ENCODE data around the genes OR5B21 and OR10V1.

- PRO-cap = no peak
Measured at GRCh38 chr11:57762492-57762836, 862 bp downstream of the CTNND1 start.

GRCh38 chr11:57798765-57799799, 37.5 kb downstream of the CTNND1 start:
- PRO-cap = unidirectional peak, plus-strand start at chr11:57799087; unidirectional peak, plus-strand start at chr11:57799401

GRCh38 chr11:57833073-57833461, 71.5 kb downstream of the CTNND1 start:
- PRO-cap = unidirectional peak, plus-strand start at chr11:57833201

- PRO-cap = no peak
Measured at GRCh38 chr11:58508007-58508481, at the start of gene OR5B21. OR5B21 (minus strand) TSS chr11:58508105.

- PRO-cap = no peak
Measured at GRCh38 chr11:58926215-58926622, 13.1 kb upstream of the GLYATL1 start.

DNA sequence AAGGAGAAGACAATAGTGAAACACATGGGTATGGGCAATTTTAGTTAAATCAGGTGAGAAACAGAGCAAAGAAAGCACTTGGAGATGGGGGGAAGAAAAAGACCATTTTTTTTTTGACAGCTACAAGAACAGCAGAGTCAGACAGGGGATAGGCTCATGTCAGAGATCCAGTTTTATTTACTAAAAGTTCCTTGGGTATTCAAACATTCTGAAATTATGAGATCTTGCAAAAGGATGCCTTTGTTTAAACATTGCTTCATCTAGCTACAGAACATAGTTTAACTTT, 6.3 kb downstream of the GLYATL1 start:
- PRO-cap = no peak

DNA sequence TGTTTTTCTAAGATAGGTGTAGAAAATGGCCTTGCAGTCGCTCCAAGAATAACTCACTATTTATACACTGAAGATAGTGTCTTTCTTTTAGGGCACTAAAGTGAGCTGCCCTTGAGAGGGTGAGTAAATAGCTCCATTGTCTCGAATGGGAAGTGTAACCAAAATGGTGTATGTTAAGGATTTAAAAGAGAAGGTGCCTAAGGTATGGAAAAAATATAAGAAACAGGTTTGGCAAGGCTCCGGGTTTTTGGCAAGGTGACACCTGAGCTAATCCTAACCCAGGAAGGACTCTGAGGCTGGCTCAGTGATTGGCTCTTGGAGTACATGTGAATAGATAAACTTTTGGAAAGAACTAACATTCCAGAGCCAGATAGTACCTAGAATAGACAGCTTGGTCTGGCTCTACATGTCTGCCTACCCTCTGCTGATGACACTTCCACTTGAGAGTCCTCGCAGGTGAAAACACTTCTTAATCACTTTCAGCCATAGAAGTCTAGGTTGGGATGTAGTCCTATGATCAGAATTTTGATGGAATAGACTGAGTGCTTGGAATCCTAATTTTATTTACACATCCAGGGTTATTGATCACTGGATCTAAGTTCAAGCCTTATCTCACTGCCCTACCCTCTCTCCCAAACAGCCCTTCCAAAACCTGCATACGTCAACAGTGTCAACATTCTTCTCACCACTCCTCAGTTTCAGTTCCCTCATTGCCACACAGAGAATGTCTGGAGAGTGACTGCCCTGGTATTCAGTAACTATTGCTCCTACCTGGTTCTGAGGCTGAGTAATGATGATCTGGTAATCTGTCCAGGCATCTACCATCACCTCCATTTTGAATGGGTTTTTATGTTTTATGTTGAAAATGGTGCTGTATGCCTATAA, 59.8 kb downstream of the GLYATL1 start:
- PRO-cap = no peak

DNA sequence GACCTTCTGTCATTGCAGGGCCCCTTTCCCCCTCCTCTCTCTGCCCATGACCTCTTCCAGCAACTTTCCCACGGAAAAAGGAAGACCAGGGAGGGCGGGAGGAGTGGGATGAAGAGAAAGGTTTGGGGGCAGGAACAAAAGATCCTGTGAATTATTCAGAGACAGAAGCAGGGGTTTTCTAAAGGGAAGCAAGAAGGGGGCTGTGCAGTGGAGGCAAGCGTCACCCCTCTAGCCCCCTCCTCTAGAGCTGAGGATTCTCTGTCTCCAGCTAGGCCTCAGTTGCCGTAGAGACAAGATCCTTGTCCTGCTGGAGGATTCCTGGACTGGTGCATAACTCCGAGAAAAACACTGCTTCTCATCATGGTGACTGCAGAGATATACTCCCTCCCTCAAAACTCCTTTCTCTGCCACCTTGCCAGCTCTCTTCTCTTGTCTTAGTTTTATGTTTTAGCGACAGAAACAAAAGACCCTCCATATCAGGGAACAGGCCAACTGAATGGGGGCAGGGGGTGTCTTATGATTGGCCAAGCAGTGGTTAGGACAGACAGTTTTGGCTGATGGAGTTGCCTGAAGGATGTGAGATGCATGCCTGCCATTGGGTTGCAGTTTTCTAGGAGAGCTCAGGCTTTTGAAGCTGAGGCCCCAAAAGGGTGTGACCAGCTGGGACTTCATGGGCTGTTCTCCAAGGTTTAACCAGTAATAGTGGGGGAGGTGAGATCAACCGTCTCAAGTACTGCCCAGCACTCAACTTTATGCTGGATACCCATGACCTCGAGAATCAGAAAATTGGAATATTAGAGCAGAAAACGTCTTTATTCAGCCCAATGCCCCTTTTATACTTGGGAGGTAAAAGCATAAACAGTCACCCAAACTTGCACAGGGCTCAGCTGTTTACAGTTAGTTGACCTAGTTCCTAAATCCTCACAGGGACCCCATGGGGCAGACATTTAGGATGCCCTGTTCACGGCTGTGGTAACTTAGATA, 13.3 kb downstream of the DTX4 start:
- PRO-cap = no peak

DNA sequence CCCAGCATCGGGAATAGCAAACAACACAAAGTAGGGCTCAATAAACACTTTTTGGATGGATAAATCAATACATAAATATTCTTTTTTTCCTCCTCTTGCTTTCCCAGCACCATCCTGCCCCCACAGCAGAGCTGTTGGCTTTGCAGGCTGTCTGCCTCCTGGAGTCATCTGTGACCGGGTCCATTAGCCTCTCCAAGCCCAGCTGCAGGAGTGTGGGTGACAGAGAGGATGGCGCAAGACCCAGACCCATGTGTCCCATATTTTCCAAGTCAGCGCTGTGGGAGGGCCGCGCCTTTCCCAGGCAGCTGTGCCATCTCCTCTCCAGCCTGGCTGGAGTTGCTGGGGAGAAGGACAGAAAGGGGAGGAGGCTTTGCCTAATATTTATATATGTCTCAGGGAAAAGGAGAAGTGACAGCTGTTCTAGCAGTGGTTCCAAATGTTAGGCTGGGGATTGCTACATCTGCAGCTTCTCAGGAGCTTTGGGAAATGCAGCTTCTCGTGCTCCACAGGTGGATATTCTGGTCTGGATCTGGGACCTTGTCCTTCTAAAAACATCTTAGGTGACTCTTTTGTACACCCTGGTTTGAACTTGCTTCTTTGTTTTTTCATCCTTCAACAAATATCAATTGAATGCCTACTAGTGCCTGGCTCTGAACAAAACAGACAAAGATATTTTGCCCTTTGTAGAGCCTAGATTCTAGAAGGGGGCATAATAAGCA, 15.7 kb downstream of the DTX4 start:
- PRO-cap = no peak

DNA sequence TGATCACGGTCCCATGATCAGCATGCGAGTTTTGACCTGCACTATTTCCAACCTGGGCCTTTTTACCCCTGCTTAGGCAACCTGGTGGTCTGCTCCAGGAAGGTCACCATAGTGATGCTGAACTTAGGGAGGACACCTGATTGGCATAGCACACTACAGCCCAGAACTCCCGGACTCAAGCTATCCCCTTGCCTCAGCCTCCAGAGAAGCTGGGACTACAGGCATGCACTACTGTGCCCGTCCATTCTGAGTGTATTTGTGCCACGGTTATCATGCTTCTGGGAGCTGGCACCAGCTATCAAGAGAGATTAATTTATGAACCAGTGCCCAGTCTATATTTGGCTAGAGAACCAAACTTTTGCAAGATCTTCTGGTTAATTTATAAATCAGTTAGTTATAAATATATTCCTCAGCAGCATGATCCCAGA, 67.6 kb upstream of the OR5AN1 start:
- PRO-cap = no peak

DNA sequence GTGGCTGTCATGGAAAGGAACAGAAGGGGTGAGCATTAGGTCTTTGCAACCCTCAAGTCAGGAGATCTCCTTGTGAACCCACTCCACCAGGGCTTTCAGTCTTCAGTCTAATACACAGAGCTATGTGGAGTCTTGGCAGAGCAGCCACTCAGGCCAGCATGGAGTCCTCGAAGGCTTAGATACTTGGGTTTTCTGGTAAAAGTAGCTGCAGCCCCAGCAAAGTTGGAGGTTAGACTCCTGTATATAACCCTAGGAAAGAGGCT, 8.4 kb downstream of the OR5AN1 start:
- PRO-cap = no peak

- PRO-cap = no peak
Measured at GRCh38 chr11:59552823-59553231, 41.5 kb downstream of the OR4D9 start.

GRCh38 chr11:59608394-59608843, 7.2 kb downstream of the OSBP start:
- PRO-cap = no peak

DNA sequence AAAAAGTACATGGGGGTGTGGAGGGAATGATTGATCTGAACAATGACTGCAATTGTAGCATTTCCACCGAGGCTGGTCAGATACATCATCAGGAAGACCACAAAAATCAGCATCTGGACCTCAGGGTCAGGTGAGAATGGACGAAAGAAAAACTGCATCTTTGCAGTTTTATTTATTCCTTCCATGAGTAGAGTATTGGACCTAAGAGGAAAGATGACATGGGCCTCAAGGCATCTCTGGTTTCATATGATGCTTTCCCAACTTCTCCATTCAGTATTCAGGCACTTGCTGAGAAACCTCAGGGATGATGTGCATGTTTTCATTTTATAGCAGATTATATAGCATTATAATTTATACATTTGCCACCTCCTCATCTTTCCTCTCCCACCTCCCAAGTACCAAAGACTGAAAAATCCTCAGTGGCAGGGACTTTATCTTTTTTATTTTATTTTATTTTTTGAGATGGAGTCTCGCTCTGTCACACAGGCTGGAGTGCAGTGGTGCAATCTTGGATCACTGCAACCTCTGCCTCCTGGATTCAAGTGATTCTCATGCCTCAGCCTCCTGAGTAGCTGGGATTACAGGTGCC, at the start of gene OR10V1:
TSS of gene OR10V1 (minus strand) at position 185 of the 589 bp plus-strand sequence.
- PRO-cap = no peak

DNA sequence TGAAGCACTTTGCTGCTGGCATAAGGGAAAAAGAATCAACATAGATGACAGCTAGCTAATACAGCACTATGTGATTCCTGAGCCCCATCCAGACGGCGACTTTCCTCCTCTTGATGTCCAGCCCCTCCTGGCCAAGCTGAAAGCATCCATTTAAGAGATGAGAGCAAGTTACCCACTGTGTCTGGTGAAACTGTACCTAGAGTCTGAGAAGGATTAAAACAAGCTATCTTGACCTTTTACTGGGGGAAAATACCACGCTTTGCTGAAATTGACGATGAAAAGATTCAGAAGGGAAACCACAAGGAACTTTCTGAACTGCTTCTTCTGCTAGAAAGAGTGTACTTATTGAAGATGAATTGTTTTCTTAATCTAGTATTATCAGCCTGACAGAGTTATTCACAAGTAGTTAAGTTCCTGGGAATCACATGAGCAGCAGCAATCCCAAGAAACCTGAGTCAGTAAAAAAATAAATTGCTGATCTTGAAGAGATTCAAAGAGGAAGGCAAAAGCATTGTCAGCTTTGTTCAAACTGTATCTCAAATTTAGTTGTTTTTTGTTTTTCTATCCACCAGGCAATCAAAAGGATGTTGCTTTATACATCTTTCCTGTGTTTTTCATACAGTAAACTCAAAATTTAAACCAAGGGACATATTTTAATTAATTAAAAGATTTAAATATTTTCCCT, 13.1 kb upstream of the MS4A6A start:
- PRO-cap = no peak

DNA sequence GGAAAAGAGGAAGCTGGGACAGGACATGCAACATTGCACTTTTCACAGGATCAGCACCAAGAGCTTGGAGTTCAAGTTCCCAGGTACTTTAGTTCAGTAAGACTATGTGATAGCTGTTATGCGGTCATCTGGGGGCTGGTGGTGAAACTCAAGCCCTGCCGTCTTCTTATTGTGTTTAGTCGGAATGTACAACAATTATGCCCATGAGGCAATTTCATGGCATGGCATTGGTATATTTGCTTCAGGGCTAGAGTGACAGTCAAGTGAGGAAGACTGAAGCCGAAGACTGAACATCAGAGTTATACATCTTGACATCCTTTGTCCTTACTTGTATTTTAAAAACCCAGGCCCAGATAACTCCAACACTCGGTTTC, 16.9 kb upstream of the MS4A4A start:
- PRO-cap = no peak

- PRO-cap = no peak
Measured at GRCh38 chr11:60314469-60315062, 12.5 kb upstream of the MS4A6E start.

DNA sequence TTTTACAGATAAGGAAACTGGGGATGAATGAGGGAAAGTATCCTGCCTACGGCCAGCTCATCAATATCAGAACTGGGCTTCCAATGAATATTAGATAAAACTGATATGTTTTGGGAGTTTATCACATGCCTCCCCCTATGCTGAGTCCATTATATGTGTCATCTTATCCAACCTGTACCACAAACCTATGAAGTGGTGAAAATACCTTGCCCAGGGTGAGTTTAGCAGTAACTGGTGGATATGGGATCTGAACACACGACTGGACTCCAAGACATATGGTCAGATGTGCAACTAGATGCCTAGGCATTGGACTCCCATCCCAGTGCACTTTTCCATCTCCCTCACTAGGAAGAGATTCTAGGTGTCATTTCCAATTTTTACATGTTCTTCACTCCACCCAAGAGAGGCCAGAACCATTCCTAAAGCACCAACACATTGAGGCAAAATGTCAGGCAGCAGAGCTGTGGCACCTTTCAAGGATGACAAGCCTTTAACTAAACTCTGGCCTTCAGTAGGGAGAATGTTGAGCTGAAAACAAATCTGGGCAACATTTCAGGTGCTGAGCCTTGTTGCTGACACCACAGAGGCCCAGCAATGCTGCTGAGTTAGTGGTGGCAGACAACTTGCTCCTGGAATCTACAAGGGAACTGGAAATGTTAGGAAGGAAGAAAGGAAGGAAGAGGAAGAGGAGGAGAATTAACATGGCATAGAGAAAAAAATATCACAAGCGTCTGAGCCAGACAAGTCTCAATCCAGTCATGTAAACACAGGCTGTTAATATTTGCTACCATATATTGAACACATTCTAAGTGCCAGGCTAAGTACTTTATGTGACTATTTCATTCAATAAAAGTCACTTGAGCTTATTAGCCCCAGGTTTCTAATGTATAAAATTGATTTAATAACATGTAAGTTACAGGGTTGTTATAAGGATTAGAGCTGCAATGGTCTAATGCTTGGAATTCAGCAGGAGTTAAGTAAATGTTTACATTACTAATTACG, 3.5 kb downstream of the MS4A7 start:
- PRO-cap = no peak

- PRO-cap = no peak
Measured at GRCh38 chr11:60479033-60479475, 13.5 kb upstream of the MS4A12 start.

GRCh38 chr11:60925260-60925855, 1.1 kb downstream of the TMEM132A start:
- PRO-cap = no peak

All from type B pancreatic cell (in vitro differentiated cells).